Subcutaneous adipose tissue (tissue), 3 donors: ENCODE data around the gene MRPL23.

DNA sequence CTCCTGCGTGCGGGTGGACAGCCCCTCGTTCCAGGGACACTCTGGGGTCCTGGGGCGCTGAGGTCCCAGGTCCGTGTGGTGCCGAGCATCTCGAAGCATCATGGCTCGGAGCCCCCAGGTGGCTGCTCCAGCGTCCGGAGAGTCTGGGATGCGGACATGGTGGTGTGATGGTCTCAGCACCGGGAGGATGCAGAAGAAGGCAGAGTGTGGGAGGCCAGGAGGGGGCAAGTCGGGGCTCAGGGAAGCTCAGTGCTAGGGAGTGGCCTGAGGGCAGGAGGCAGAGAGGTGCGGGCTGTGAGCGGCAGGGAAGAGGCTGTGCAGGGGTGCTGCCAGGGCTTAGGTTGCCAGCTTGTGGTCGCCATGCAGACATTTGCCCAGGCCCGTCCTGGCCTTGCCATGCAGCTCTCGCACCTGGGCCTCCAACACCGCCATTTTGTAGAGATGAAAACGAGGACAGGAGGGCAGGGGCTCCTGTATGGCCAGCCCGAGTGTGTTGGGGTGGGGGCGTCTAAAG, 363 bp downstream of the TNNT3 start:
- PRO-cap: no peak
- RAMPAGE, long total RNA, 3 experiments: no peak in any of the 3 experiments

DNA sequence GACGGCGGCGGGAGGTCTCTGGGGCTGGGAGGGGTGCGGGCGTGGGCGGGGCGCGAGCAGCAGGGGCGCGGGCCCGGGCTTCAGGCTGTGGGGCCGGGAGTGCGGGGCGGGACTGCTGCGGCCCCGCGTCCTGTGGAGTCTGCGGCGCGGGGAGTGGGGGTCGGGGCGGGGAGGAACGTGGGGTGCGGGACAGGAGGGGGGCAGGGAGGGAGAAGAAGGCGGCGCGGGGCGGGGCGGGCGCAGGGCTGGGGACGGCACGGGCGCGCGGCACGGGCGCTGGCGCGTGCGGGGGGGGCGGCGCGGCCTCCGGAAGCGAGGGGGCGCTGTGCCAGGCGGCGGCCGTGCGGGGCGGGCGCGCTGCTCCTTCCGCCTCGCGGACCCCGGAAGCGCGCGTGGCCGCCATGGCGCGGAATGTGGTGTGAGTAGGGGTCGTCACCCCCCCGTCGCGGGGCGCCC, at the start of gene MRPL23:
Gene MRPL23, plus strand, starts transcription at position 371 of the 456 bp plus-strand sequence.
- PRO-cap: no peak
- RAMPAGE, long total RNA, 3 experiments: start-site peak on the plus strand in 1 of 3 experiments, centred at position 379 of the sequence, 18 reads per replicate

DNA sequence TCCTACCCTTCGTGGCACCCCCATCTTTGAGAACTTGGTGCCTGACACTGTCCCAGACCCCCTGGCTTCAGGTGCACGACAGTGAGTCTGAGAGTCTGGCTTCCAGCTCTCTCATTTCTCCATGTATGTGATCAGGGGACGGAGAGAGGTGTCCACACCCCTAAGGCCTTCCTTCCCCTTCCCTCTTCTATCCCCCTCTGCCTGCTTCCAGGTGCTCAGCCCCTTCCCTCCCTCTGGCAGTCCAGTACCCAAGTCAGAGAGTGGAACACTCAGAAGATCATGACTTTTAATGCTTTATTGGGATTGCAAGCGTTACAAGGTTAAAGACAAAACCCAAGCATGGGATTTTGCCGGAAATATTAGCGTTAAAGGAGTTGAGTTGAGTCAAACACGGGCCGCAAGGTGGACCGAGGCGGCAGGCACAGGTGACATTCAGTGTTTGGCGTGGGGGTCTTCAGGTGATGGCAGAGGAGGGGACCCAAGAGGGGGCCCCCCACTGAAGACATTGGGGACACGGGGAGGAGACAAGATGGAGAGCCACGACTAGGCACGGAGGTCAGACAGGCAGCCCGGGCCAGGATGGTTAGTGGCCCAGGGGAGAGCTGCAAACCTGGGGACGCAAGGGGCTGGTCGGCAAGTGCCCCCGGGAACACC, 10.2 kb downstream of the IGF2 start:
- PRO-cap: no peak
- RAMPAGE, long total RNA, 3 experiments: no peak in any of the 3 experiments

DNA sequence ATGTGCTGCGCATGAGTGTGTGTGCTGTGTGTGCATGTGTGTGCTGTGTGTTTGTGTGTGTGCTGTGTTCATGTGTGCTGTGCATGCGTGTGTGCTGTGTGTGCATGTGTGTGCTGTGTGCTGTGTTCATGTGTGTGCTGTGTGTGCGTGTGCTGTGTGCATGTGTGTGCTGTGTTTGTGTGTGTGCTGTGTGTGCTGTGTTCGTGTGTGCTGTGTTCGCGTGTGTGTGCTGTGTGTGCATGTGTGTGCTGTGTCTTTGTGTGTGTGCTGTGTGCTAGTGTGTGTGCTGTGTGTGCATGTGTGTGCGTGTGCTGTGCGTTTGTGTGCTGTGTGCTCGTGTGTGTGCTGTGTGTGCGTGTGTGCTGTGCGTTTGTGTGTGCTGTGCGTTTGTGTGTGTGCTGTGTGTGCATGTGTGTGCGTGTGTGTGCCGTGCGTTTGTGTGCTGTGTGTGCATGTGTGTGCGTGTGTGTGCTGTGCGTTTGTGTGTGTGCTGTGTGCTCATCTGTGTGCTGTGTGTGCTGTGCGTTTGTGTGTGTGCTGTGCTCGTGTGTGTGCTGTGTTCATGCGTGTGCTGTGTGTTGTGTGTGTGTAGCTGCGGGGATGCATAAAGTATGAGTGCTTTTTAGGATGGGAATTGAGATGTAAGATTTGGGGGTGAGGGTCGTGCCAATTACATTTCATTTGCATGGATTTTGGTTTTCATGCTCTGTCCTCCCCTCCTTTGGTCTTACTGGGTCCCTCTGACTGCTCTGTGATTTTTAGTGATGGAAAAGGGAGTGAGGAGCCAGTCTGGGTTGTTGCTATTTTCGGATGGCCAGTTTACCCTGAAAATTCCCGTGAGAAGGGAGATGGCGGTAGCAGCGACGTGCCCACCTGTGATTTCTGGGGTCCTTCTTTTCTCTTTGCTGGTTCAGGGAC, 7.4 kb downstream of the IGF2 start:
- PRO-cap: no peak
- RAMPAGE, long total RNA, 3 experiments: no peak in any of the 3 experiments

DNA sequence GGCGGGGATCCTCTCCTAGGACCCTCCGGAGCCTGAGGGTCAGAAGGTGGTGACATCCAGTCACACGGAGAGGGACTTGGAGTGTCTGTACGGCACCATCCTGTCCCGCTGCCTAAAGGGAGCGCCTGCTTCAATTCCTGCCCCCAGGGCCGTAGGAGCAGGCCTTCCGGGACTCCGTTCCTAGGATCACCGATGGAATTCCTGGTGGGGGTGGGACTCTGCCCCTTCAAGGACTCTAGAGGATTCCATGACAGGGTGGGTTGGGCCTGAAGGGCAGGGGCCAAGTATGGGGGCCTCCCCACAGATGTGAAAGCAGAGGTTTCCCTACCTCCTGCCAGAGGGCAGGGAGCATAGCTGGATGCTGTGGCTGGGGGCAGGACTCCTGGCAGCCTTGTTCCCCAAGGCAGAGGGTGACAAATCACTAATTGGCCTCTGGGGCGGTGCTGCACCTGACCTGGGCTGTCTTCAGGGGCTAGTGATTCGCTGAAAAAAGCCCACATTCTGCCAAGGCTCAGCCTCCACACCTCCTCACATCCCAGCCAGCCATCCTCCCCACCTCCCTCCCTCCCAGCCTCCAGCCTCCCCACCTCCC, 33.2 kb upstream of the TH start:
- PRO-cap: no peak
- RAMPAGE, long total RNA, 3 experiments: no peak in any of the 3 experiments

DNA sequence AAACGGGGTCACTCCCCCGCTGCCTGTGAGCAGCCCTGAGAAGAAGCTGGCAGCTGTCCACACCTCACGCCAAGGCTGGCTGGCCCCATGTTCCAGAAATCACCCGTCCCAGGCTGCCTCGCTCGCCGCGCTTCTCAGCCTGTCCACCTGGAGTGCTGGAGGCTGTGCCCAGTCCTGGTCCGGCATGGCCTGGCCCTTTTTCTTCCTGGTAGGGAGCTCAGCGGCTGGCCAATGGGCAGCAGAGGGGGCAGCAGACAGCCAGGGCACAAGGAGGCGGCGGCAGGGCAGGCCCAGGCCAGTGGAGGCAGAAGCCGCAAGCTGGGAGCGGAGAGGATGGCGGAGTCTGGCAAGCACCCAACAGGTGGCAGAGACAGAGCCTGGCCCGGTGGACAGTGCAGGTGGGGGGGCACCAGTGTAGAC, 37.1 kb upstream of the TH start:
- PRO-cap: no peak
- RAMPAGE, long total RNA, 3 experiments: no peak in any of the 3 experiments

DNA sequence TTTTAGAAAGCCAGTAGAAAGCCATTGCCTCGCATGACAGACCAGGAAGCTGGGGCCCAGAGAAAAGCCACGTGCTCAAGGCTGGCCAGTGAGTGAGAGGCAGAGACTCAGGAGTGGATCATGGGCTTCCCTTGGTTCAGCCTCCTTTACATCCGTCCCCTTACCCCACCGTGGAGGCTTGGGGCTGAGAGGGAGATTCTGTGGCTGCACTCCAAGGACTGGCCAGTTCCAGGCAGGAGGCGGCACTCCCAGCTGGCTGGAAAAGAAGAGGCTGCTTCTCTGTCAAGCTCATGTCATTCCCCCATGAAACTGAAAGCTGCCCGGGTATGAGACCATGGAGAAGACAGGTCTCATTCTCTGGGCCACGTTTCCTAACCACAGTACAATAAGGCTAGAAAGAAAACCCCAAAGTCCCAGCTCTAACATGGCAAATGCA, 6.6 kb upstream of the ASCL2 start:
- PRO-cap: no peak
- RAMPAGE, long total RNA, 3 experiments: no peak in any of the 3 experiments

GRCh38 chr11:2369645-2370343, 7.3 kb upstream of the CD81 start:
- PRO-cap: no peak
- RAMPAGE, long total RNA, 3 experiments: no peak in any of the 3 experiments

- PRO-cap: no peak
- RAMPAGE, long total RNA, 3 experiments: no peak in any of the 3 experiments
Measured at GRCh38 chr11:2385648-2386232, 8.6 kb downstream of the CD81 start.

DNA sequence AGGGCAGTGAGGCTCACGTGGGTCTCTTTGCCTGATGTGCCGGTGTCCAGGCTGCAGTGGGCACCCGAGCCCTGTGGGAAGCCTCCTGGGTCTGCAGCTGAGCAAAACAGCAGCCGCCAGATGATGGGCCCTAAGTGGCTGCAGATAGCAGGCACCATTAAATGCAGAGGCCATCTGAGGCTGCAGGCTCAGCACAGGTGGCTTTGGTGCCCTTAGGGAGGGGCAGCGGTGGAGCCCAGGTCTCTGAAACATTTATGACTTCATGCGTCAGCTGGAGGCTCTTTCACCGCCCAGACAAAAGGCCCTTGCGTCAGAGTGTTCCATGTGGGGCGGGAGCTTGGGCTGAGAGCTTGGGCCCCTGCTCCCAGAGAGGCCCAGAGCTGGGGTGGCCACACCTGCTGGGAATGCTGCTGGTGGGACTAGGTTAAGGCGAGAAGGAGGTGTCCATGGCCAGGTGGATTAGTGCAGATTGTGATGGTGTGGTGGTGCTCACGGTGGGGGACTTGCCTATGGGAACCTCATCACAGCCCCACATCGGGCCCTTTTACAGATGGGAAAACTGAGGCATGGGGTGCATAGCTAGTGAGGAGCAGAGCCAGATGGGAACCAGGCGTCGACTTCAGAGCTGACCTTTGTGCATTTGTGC, 29.7 kb downstream of the KCNQ1 start:
- PRO-cap: no peak
- RAMPAGE, long total RNA, 3 experiments: no peak in any of the 3 experiments

DNA sequence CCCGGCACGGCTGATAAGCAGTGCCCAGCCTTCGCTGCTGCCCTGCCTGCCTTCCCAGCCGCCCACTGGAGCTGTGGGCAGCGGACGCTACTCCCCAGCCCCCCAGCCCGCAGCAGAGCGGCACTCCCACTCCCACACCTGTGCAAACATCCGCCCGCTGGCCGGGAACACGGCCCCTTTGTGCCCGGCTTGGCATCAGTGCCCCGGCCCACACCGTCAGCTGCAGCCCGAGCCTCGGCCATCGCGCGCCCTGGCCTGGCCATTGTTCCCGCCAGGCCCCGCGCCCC, 130.2 kb downstream of the KCNQ1 start:
- PRO-cap: no peak
- RAMPAGE, long total RNA, 3 experiments: no peak in any of the 3 experiments

GRCh38 chr11:2649038-2649559, 204.3 kb downstream of the KCNQ1 start:
- PRO-cap: no peak
- RAMPAGE, long total RNA, 3 experiments: no peak in any of the 3 experiments

DNA sequence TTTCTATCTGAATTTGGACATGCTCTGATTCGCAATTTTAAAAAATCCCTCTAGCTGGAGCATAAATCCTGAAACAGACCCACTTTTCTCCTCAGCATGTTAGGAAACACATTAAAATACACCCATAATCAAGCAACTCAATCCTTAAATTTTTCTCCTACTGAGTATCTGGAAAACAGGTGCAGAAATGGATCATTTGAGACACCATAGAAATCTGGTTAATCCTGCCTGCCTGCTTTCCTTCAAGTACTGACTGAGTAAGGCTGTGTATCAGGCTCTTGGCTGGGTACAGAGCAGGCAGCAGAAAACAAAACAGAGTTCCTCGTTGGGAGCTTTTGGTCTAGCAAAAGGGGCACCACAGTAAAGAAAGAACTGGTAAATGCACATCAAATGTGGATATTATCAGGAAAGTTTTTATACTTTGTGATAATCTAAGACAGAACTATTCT, 187.7 kb downstream of the CDKN1C start:
- PRO-cap: no peak
- RAMPAGE, long total RNA, 3 experiments: no peak in any of the 3 experiments

GRCh38 chr11:2698735-2699566, 186.6 kb downstream of the CDKN1C start:
- PRO-cap: no peak
- RAMPAGE, long total RNA, 3 experiments: no peak in any of the 3 experiments

GRCh38 chr11:2700562-2701704, 184.6 kb downstream of the CDKN1C start:
- PRO-cap: bidirectional peak, plus-strand start at chr11:2700875, minus-strand start at chr11:2700775
- RAMPAGE, long total RNA, 3 experiments: no peak in any of the 3 experiments

DNA sequence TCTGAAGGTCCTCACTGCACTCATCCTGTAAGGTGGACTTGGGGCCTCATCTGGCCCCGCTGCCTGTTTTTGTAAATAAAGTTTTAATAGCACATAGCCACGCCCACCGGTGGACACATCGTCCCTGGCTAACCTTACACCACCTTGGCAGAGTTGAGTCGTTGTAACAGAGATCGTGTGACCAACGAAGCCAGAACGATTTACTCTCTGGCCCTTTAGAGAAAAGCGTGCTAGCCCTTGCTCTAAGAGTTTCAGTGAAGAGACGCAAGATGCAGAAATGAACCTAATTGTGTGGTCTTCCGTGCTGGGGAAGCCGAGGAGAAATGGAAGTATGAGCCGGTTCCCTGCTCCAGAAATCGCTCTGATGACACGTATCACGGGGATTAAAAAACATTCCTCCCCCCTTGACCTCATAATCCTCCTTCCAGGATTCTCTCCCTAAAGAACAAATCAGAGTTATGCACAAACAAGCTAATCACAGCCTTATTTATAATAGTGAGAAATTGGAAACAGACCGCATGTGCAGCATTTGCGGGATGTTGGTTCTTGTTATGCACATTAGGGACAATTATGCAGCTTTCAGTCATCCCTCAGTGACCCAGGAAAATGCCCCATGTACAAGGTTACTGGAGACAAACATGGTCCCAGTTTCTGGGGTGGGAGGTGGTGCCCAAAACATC, 80.0 kb downstream of the CDKN1C start:
- PRO-cap: bidirectional peak, plus-strand start at position 490 of the sequence, minus-strand start at position 363 of the sequence
- RAMPAGE, long total RNA, 3 experiments: no peak in any of the 3 experiments

DNA sequence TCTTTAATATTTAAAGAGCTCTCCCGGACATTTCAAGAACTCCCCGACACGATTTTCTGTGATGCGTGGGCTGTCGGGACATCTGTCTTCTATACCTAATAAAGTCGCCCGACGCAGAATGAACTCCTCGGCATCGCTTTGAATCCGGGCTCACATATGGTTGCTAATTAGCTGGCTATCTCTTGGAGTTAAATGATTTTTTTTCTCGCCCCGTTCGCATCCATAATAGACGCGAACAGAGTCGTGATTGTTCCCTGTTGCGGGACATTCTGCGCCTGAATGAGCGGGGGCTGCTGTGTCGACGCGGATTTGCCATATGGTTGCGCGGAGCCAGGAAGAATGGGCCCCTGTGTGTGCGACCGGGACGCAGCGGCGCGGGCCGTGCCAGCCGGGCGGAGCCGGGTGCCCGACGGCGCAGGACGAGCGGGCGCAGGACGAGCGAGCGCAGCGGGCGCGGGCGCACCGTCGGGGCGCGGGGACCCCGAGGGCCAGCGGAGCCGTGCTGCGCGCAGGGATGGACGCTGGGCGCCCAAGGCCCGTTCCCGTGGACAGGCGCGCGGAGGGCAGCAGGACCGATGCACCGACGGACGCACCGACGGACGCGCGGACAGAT, 16.4 kb downstream of the CDKN1C start:
- PRO-cap: no peak
- RAMPAGE, long total RNA, 3 experiments: no peak in any of the 3 experiments

DNA sequence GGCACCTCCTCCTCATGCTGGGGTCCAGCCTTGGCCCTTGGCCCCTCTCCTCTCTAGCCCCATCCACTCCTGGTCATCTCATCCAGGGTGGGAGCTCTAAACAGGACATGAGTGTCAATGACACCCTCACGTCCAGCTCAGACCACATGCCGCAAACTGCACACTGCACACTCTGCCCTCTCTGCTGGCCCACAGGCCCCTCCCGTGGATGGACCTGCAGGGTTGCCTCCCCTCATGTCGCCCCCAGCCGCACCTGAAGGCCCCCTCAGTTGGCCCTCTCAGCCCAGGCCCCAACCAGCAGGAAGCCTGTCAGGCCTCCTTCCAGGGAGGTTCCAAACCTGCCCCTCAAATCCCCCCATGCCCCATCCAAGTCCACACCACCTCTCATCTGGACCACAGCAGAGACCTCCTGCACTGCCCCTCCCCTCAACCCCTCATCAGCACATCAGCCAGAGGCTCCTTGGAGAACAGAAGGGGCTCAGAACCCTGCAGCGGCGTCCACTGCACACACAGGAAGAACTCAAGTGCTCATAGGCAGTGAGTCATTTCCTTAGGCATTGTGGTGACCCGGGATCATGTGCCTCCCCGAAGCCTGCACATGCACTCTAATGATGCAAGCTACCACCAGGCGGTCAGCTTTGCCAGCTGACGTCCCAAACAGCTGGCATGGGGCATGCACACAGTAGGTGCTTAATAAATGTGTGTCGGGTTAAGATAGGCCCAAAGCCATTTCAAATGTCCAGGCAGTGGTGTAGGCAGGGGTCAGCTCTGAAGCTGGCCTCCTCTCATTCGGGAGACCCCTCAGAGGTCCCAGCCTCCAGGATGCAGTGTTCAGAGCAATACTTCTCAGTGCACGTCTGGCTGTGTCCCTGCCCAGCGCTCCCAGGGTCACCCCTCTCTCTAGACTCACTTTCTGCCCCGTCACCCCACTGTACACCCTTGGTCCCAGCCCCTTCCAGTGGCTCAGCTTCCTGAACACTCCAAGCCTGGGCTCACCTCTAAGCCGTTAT, 3.4 kb upstream of the SLC22A18 start:
- PRO-cap: bidirectional peak, plus-strand start at position 628 of the sequence, minus-strand start at position 522 of the sequence
- RAMPAGE, long total RNA, 3 experiments: no peak in any of the 3 experiments

DNA sequence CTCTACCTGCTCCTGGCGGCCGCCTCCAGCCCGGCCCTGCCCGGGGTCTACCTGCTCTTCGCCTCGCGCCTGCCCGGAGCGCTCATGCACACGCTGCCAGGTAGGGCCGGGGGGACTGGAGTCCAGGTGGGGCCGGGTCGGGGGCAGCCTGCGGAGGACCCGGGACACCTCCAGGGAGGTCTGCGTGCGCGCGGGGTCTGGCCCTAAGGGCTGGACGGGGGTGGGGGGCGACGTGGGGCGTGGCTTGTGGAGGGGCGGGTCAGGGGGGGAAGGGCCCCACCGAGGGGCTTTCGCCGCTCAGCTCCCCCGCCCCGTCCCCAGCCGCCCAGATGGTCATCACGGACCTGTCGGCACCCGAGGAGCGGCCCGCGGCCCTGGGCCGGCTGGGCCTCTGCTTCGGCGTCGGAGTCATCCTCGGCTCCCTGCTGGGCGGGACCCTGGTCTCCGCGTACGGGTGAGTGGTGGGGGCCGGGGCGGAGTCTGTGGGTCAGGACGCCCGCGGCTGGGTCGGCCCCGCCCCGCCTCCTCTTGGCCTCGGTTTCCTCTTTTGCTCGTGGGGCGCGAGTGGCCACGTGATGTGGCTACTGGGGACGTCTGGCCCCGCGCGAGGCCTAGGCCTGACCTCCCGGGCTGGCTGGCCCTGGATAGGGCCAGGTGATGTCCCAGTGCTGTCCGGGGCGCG, 7.3 kb downstream of the SLC22A18 start:
- PRO-cap: no peak
- RAMPAGE, long total RNA, 3 experiments: no peak in any of the 3 experiments

DNA sequence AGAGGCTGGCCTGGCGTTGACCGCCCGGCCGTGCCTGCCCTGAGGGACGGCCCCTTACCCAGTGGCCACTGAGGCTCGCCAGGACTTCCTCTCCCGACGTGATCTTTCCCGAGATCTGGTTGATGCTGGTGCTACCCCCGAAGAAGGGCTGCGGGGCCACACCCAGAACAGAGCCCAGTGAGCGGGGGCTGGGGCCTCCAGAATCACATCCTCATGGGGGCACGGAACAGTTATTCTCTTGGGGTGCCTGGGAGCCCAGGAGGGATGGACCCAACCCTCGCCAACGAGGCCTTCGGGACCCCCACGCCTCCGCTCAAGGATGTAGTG, 36.4 kb upstream of the CARS1 start:
- PRO-cap: no peak
- RAMPAGE, long total RNA, 3 experiments: no peak in any of the 3 experiments